Breast epithelium (tissue), 2 donors: ENCODE results near the gene ITIH5.

DNA sequence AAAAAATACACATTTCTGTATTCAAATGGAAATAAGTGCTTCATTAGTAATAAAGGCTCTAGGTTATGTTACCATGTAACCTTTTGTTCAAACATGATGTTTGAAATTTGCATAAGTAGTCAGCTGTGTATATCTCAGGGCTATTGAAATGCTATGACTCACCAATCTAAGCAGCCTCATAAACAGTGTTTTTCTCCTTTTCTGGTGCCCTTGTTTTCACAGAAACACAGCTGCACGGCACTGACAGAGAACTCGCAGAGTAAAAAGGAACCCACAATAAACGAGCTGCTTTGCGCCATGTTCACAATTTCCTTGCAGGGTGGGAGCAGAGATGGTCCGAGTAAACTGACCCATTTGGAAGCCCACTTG is 176.0 kb upstream of the PRKCQ start:
- PRO-cap = no peak
- RAMPAGE, long total RNA, 2 experiments = no peak in any of the 2 experiments

DNA sequence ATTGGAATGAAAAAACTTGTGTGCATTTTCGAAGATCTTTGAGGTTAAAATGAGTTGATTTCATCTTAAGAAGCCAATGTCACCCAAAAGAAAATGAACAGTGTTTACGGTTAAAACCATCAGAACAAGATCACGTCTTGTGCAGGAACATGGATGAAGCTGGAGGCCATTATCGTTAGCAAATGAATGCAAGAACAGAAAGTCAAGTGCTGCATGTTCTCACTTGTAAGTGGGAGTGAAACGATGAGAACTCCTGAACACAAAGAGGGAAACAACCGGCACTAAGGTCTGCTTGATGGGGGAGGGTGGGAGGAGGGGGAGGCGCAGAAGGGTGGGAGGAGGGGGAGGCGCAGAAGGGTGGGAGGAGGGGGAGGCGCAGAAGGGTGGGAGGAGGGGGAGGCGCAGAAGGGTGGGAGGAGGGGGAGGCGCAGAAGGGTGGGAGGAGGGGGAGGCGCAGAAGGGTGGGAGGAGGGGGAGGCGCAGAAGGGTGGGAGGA is 214.8 kb upstream of the PRKCQ start:
- PRO-cap = no peak
- RAMPAGE, long total RNA, 2 experiments = no peak in any of the 2 experiments

GRCh38 chr10:6928656-6929030 is 348.6 kb upstream of the PRKCQ start:
- PRO-cap = no peak
- RAMPAGE, long total RNA, 2 experiments = no peak in any of the 2 experiments

GRCh38 chr10:7028067-7028691 is 382.7 kb downstream of the SFMBT2 start:
- PRO-cap = no peak
- RAMPAGE, long total RNA, 2 experiments = no peak in any of the 2 experiments

- PRO-cap = no peak
- RAMPAGE, long total RNA, 2 experiments = no peak in any of the 2 experiments
Measured at GRCh38 chr10:7186416-7187090, 224.3 kb downstream of the SFMBT2 start.

DNA sequence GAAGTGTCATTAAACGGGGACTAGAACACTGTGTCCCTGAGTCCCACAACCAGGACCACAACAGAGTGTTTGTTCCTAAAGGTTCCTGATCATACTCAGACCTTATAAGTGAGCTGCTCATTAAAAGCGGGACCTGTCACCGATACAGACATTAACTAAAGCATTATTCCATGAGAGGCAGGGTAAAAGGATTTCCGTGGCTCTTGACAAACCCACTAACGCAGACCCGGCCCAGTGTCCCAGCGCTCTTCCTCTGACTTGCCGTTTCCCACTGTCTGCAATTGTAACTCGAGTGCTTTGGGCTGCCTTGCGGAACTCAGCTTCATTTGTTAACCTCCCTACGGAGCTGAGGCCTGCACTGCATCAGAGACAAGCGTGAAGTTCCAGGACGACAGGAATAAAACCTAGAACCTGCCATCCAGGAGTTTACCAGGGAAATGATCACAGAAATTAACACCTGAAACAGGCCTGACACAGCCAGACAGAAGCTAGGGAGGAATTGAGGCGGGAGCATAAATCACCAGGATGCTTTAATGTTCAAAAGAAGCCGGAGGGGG is 76.3 kb downstream of the SFMBT2 start:
- PRO-cap = no peak
- RAMPAGE, long total RNA, 2 experiments = no peak in any of the 2 experiments

DNA sequence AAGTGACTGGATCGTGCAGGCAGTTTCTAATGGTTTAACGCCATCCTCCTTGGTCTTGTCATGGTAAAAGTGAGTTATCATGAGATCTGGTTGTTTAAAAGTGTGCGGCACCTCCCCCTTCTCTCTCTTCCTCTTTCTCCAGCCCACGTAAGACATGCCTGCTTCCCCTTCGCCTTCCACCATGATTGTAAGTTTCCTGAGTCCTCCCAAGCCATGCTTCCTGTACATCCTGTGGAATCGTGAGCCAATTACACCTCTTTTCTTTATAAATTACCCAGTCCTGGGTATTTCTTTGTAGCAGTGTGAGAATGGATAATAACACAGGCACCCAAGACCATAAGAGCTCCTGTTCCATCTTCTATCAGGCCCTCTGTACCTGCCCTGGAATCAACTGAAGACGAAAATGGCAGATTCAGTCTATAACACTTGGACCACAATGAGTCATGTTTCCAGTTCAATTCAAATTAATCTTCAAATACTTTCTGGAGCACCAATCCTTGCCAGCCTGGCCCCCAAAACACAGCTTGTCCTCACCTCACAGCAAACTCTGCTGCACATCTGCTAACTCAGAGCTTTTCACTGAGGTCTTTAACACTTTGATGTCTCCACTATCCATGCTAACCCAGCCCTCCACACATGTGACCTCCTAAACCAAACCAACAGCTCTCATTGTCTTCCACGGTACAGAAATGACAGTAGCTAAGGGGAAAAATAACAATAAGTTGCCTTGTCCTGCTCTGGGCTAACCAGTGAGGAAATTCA is 73.2 kb downstream of the SFMBT2 start:
- PRO-cap = no peak
- RAMPAGE, long total RNA, 2 experiments = no peak in any of the 2 experiments

GRCh38 chr10:7408368-7408981 is 2.4 kb downstream of the SFMBT2 start:
- PRO-cap = no peak
- RAMPAGE, long total RNA, 2 experiments = no peak in any of the 2 experiments

DNA sequence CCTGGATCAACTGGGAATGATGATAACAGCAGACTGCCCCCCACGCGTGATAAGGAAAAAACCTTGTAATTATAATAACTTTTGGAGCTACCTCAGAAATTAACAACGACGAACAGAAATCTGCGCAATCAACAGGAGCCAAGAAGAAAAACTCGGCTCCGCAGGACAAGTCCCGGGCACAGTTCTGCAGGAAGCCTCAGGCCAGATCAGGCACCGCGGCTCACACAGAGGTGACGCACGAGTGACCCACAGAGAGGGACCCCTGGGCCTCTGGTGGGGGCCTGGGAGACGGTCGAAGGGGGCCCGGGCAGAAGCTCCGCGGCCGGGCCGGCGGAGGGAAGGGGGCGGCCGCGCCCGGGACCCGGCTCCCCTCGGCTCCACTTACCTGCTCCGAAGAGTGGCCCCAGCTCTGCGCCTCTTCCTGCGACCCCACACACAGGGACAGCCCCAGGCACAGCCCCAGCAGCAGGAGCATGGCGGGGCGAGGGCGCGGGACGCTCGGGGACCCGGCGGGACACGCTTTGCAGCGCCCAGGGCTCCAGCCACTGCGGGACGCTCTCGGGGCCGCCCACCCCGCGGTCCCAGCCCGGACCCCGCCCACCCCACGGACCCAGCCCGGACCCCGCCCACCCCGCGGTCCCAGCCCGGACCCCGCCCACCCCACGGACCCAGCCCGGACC is at the start of gene ITIH5:
TSS of gene ITIH5 (minus strand) at position 549 of the 680 bp plus-strand sequence.
- PRO-cap = bidirectional peak, plus-strand start outside the sequence, minus-strand start at position 547 of the sequence
- RAMPAGE, long total RNA, 2 experiments = start-site peak on the minus strand in 2 of 2 experiments, centred at positions 532 to 550 of the sequence, 133 to 410 reads per replicate

- PRO-cap = no peak
- RAMPAGE, long total RNA, 2 experiments = no peak in any of the 2 experiments
Measured at GRCh38 chr10:7707041-7707500, 4.0 kb downstream of the ITIH2 start.

- PRO-cap = no peak
- RAMPAGE, long total RNA, 2 experiments = no peak in any of the 2 experiments
Measured at GRCh38 chr10:7773727-7774188, 14.0 kb downstream of the KIN start.

GRCh38 chr10:7818975-7819543 is 754 bp downstream of the TAF3 start:
- PRO-cap = no peak
- RAMPAGE, long total RNA, 2 experiments = no peak in any of the 2 experiments

DNA sequence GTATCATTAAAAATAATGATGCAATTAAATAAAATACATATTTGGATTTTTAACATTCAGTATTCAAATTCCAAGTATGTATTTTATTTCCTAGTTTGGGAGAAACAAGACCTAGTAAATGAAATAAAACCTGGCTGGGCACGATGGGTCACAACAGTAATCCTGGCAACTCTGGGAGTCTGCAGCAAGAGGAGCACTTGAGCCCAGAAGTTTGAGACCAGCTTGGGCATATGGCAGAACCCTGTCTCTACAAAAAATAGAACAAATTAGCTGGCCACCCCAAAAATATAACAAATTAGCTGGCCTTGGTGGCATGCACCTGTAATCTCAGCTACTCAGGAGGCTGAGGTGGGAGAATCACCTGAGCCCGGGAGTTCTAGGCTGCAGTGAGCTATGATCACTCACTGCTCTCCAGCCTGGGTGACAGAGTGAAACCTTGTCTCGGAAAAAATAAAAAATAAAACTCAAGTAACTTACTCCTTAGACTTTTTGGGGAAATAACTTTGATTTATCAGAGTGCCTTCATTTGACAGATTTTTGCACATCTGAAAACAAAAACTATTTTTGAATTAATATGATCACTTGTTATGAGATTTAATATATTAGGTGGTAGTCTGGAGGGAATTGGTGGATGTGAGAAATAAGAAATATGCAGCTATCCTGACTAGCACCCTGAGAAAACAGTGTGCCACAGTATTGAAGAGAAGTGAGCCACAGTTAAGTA is 61.7 kb downstream of the TAF3 start:
- PRO-cap = no peak
- RAMPAGE, long total RNA, 2 experiments = no peak in any of the 2 experiments

- PRO-cap = unidirectional peak, plus-strand start at chr10:8045373; unidirectional peak, plus-strand start at chr10:8045387
- RAMPAGE, long total RNA, 2 experiments = no peak in any of the 2 experiments
Measured at GRCh38 chr10:8044850-8045962, 9.3 kb upstream of the GATA3 start.

DNA sequence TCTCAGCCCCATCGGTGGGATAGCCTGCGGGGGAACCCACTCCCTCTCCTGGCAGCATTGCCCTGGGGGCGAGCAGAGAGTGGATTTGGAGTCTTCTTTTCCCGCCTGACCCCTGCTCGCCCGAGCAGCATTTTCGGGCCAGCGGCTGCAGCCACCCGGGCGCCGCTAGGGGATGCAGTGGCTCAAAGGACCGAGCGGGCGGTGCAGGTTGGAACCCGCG is 1.3 kb upstream of the GATA3 start:
- PRO-cap = bidirectional peak, plus-strand start outside the sequence, minus-strand start at position 176 of the sequence
- RAMPAGE, long total RNA, 2 experiments = start-site peak on the minus strand in 2 of 2 experiments, centred at positions 170 to 182 of the sequence, 26 to 34 reads per replicate

DNA sequence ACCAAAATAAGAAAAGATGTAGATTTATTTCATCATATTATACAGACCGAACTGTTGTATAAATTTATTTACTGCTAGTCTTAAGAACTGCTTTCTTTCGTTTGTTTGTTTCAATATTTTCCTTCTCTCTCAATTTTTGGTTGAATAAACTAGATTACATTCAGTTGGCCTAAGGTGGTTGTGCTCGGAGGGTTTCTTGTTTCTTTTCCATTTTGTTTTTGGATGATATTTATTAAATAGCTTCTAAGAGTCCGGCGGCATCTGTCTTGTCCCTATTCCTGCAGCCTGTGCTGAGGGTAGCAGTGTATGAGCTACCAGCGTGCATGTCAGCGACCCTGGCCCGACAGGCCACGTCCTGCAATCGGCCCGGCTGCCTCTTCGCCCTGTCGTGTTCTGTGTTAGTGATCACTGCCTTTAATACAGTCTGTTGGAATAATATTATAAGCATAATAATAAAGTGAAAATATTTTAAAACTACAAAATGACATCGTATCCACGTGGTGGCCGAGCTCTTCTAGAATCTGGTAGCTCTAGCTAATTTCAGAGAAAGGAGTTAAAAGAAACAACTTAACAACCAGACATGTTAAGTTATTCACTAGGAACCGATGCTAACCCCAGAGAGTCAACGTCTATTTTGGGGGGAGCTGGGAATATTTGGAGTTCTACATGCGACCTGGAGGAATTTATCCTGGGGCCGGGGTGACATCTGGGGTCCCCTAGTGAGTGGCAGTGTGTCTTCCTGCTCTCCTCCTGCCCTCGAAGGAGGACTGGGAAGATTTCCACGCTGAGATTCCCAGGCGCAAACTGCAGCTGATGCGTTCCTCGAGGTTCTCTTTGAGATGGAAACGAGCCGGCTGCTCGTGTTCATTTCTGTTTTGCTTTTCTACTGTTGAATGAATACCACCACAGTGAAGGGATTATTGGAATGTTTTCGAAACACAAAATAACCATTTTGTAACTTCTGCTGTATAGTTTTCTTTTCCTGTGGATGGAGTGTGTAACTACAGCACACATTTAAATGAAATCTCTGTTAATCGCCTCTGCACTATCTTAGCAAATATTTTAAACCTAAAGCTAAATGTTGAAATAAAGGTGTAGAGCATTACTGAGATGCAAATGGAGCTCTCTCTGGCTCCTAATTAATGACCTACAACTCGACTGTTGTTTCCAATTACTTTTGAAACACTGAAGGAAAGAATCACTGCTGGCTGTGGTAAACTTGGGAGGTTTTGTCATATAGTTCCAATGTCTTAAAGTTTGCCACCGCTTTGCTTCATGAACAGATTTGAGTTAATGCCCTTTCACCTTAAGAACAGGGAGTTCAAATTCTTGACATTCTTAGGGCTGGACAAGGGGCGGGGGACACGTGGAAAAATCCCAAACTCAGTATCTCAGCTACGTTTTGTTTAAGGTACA is 20.7 kb downstream of the GATA3 start:
- PRO-cap = no peak
- RAMPAGE, long total RNA, 2 experiments = no peak in any of the 2 experiments

GRCh38 chr10:8453543-8453906 is 399.0 kb downstream of the GATA3 start:
- PRO-cap = no peak
- RAMPAGE, long total RNA, 2 experiments = no peak in any of the 2 experiments

DNA sequence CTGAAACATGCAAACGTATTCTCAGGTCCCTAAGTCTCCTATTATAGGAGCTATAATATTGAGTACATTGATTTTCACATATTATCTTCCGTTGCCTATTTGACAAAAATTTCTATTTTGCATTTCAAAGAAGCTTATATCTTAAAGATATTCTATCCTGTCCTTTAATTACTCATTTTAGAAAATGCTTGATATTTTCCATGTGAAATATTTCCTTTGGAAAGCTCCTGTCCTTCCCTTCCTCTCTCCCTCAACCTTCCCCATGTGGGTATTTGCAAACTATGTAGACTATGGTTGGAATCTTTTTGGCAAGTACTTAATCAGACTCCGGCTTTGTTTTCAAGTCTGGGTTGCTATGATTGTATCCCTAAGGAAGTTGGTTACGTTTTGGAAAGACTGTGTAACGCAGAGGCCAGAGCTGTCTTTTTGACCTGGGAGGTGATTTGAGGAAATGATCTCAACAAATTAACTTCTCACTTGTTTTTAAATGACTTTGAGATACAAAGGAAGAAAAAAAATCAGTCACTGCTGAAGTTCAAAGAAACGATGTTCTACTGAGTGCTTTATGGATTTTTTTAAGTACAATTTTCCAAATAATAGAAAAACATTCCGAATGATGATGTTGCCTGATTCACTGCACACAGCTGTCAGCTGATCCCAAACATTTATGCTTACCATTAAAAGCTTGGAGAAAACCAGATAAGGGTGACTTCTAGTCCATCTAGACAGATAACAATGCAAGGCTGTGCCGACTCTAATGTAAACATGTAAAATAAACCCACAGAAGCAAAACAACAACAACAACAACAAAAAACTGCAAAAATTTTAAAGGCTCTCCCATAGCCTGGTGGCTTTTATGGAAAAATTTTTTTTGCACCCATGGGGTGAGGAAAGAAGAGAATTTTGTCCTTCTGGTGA is 145.5 kb upstream of the CELF2 start:
- PRO-cap = bidirectional peak, plus-strand start at position 521 of the sequence, minus-strand start at position 264 of the sequence
- RAMPAGE, long total RNA, 2 experiments = no peak in any of the 2 experiments

- PRO-cap = unidirectional peak, plus-strand start at chr10:11018763
- RAMPAGE, long total RNA, 2 experiments = no peak in any of the 2 experiments
Measured at GRCh38 chr10:11018441-11018880, 789 bp downstream of the CELF2 start.

DNA sequence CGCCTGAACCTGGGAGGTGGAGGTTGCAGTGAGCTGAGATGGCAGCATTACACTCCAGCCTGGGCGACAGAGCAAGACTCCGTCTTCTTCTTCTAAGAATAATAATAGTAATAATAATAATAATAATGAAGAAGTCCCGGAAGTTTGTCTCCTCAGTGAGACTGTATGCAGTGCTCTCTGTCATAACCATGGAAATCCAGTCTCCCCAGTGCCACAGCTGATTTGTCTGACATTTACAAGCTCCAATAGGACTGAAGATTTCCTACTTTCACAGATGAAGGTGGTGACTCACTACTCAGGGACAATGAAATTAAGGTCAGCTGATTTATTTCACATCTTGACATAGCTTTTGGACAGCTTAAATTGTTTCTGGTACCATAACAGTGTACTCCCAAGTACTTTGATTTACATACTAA is 6.9 kb downstream of the CELF2 start:
- PRO-cap = no peak
- RAMPAGE, long total RNA, 2 experiments = no peak in any of the 2 experiments